Amniotic epithelial cell (primary cell): ENCODE data around the gene CLASP2.

GRCh38 chr3:33717601-33718498 is at the start of gene CLASP2:
Gene CLASP2, minus strand, starts transcription at chr3:33718254.
- RRBS: 2% methylated on average over 20 of the region's 93 CpGs

DNA sequence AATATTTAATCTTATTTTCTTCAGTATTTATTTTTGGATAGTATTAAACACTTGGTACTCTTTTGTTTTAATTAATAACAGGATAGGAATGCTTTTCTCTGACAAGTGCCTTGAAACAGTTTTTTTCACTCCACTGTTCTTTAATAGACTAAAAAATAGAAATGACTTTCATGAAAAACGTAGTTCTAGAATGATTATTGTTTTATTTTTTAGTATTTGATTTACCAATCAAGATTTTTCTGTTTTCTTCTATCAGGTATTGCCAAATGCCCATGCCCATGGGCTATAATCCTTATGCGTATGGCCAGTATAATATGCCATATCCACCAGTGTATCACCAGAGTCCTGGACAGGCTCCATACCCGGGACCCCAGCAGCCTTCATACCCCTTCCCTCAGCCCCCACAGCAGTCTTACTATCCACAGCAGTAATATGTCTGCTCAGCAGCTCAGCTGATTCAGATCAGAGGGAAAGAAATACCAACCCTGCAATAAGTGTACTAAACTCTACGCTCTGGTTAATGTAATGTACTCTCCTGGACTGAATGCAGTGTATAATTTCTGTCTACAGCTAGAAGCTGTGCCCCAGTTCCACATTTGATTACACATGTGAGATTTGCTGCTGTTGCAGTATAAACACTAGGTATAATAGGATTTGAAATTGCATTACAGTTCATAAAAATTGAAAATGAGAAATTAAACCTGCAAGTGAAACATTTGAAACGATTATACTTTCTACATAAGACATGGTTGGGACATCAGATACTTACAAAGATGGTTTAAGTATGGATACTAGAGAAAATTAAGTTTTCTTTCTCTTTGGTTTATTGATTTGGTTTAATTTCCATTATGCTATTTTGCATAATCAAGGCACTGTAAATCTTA is 67.9 kb downstream of the PDCD6IP start:
- RRBS: no CpG with 5 or more reads among the region's 5 CpGs

DNA sequence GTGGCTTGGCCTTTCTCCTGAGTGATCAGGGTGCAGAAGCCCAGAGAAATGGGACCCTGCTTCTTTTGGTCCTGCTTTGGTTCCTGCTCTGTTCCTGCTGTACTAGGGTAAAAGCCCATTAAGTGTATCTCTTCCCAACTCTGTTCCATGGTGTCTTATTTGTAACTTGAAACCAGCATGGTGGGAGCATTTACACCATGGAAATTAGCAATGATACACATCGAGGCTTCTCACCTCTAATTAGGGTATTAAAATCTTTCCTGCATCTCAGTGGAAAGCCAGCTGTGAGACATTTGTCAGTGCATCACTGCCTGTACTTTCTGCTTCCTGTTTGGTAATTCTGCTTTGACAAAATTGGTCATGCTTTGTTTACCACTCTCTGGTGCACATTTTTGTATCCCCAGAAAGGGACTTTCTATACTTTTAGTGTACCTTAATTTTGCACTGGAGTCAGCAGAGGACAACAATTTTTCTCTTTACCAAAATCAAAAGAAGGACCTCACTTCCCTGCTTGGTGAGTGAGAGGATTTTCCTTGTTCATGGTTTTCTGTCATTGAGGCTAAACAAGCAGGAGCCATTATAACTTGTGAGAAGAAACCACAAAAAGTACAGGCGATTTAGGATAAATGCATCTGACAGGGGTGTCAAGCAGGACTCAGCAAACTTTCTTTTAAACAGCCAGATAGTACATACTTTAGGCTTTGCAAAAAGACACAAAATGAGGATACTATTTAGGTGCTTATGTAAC is 402.2 kb downstream of the PDCD6IP start:
- RRBS: no CpG with 5 or more reads among the region's 2 CpGs

GRCh38 chr3:34856460-34857157 is 782.7 kb upstream of the ARPP21 start:
- RRBS: no CpG with 5 or more reads among the region's 6 CpGs

GRCh38 chr3:35648284-35648813 is 9.0 kb downstream of the ARPP21 start:
- RRBS: no CpG with 5 or more reads among the region's 2 CpGs

DNA sequence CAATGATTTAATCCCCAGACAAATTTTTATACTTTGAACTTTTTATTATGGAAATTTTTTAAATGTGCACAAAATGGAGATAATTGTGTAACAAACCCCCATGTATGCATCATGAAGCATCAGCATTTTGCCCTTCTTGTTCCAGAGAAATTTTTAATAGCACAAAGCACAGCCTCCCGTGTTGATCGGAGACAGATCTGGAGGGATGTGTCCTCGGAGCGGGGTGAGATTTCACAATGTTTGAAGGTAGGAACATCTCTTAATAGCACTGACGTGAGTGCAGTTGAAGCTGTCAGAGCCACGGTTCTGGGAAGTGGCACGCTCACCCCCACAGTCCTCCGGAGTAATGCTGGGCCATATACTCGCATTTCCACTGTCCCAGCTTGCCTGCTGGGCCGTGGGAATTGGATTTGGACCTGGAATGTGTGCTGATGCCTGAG is 24.1 kb downstream of the ARPP21 start:
- RRBS: no CpG with 5 or more reads among the region's 10 CpGs

GRCh38 chr3:35760010-35760705 is 120.8 kb downstream of the ARPP21 start:
- RRBS: no CpG with 5 or more reads among the region's 5 CpGs

DNA sequence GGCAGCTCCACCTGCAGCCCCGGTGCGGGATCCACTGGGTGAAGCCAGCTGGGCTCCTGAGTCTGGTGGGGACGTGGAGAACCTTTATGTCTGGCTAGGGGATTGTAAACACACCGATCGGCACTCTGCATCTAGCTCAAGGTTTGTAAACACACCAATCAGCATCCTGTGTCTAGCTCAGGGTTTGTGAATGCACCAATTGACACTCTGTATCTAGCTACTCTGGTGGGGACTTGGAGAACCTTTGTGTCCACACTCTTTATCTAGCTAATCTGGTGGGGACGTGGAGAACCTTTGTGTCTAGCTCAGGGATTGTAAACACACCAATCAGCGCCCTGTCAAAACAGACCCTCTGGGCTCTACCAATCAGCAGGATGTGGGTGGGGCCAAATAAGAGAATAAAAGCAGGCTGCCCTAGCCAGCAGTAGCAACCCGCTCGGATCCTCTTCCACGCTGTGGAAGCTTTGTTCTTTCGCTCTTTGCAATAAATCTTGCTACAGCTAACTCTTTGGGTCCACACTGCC is 73.5 kb downstream of the STAC start:
- RRBS: no CpG with 5 or more reads among the region's 11 CpGs

GRCh38 chr3:36787172-36787657 is 22.9 kb upstream of the DCLK3 start:
- RRBS: no CpG with 5 or more reads among the region's 2 CpGs

- RRBS: no CpG with 5 or more reads among the region's 5 CpGs
Observed at GRCh38 chr3:36965383-36965954, 20.6 kb upstream of the TRANK1 start.

- RRBS: no CpG with 5 or more reads among the region's 5 CpGs
Observed at GRCh38 chr3:37015584-37016091, 22.3 kb downstream of the MLH1 start.

GRCh38 chr3:37033052-37033383 is 39.7 kb downstream of the MLH1 start:
- RRBS: no CpG with 5 or more reads among the region's 8 CpGs

DNA sequence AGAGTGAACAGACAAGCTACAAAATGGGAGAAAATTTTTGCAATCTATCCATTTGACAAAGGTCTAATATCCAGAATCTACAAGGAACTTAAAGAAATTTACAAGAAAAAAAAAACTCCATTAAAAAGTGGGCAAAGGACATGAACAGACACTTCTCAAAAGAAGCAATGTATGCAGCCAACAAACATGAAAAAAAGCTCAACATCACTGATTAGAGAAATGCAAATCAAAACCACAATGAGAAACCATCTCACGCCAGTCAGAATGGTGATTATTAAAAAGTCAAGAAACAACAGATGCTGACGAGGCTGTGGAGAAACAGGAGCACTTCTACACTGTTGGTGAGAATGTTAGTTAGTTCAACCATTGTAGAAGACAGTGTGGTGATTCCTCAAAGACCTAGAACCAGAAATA is 27.5 kb downstream of the LRRFIP2 start:
- RRBS: no CpG with 5 or more reads among the region's 2 CpGs

GRCh38 chr3:37467270-37467632 is 15.3 kb downstream of the ITGA9 start:
- RRBS: no CpG with 5 or more reads among the region's 2 CpGs

- RRBS: no CpG with 5 or more reads among the region's 13 CpGs
Observed at GRCh38 chr3:37694338-37694778, 167.3 kb upstream of the CTDSPL start.

GRCh38 chr3:37862673-37862921 is 917 bp downstream of the CTDSPL start:
- RRBS: no CpG with 5 or more reads among the region's 4 CpGs

GRCh38 chr3:37945816-37946575 is 44.6 kb upstream of the VILL start:
- RRBS: no CpG with 5 or more reads among the region's 9 CpGs

DNA sequence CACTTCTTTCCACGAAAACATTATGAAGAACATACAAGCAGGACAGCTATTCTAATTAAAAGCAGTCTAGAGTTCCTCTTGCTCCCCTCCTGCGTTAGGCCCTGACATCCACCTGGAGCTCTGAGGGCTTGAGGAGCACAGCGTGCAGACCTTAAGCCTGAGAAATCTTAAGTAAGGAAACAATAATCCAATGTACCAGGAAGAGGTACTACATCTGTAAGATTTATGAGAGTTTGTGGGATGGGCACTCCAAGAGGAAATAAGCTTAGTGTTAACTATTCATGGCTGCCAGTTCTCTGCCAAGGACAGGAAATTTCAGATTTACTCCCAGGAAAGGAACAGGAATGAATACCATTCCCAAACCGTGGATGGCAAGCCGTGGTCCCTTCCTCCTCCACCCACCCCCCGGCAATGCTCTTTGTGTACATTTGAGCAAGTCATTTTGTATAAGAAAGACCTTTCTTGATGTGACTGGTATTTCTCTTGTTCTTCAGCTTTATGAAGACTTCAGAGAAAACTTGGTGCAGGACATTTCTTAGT is 28.9 kb upstream of the VILL start:
- RRBS: no CpG with 5 or more reads among the region's 6 CpGs

GRCh38 chr3:37987679-37988510 is 2.7 kb upstream of the VILL start:
- RRBS: no CpG with 5 or more reads among the region's 13 CpGs